Melanocyte of skin (primary cell): ENCODE results near the gene ENSG00000236543.

DNA sequence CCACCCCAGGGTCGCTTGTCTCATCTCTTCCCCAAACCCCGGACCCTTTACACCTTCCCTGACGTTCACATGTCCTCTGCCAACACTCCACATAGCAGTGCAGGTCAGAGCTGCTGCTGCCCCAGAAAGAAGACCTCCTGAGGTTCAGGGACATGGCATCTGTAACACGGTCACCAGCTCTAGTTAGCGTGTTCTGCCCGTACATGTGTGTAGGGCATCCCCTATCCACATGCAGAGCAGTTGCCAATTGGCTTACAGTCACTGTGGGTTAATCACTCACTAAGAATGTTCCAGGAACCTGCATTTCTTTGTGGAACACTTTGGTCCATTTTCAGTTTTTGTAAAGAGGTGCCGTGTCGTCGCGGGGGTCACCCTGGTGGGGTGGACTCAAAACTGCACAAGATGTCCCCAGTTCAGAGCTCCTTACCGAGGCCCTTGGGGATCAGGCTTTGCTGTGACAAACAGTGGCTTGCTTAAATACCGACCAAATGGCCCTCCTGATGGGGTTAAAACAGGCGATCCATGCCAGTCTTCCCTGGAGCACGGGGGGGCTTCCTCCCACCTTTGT is 9.1 kb downstream of the PIERCE1 start:
- CAGE, long polyA plus RNA, 2 experiments, result no peak in any of the 2 experiments

GRCh38 chr9:135613710-135614434 is at the start of gene ENSG00000236543:
ENSG00000236543 (plus strand) TSS chr9:135614183.
- CAGE, long polyA plus RNA, 2 experiments, result no peak in any of the 2 experiments

DNA sequence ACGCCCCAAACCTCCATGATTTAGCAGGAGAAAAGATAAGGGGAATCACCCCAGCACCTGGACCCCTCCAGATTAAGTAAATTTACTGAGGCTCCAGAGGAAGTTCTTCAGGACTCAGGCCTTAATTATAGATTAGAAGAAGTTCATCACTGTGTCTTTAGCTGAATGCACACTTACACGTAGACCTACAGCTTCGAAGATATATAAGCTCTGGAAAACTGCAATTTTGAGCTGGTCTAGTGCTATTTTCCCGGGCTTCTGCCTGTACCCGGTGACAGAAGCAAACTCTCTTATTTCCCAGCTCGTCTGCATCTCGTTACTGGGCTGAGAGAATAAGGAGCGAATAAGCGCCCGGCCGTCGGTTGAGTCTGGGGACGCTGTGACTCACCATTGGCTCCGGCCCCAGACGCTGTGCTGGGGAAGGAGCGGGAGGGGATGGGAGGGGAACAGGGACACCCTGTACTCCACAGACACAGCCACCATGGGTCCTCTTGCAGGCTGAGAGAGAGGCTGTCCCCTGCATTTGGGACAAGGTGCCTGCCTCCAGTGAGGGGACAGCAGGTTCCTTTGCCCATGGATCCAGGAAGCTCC is 470 bp upstream of the LCN9 start:
- CAGE, long polyA plus RNA, 2 experiments, result no peak in any of the 2 experiments

DNA sequence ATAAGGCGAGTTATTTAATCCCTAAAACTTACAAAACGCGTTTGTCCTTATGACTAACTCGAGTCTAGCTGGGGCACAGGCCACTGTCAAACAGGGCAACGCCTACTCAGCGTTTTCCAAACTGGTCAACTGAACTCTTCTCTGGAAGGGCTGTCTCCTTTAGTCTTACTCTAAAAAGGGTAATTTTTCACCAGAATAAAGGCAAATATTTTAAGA is 1.4 kb downstream of the CAMSAP1 start:
- CAGE, long polyA plus RNA, 2 experiments, result no peak in any of the 2 experiments

DNA sequence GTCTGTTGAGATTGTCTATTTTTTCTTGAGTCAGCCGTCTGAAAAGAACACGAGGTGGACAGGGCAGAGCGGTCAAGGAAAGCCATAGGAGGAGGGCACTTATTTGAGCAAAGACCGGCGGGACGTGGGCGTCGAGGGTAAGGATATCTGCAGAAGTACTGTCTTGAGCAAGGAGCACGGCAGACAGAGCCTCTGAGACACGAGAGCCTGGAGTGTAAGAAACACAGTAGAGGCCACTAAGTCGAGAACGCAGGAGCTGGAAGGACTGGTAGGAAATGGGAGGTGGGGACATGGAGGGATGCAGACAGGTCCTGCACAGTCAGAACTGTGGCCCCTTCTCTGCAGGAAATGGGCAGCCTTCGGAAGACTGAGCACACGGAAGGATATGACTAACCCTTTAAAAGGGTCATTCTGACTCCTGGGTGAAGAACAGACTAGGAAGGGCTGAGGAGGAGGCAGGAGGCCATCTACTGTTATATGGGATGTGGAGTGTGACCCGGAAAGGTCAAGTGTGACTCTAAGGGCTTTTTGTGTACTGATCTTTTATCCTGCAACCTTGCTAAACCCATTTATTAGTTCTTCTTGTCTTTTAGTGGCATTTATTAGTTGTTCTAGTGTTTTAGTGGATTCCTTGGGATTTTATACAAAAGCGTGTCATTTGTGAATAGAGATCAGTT is 1.4 kb upstream of the CAMSAP1 start:
- CAGE, long polyA plus RNA, 2 experiments, result no peak in any of the 2 experiments

GRCh38 chr9:135939416-135940139 is 21.6 kb downstream of the UBAC1 start:
- CAGE, long polyA plus RNA, 2 experiments, result no peak in any of the 2 experiments

DNA sequence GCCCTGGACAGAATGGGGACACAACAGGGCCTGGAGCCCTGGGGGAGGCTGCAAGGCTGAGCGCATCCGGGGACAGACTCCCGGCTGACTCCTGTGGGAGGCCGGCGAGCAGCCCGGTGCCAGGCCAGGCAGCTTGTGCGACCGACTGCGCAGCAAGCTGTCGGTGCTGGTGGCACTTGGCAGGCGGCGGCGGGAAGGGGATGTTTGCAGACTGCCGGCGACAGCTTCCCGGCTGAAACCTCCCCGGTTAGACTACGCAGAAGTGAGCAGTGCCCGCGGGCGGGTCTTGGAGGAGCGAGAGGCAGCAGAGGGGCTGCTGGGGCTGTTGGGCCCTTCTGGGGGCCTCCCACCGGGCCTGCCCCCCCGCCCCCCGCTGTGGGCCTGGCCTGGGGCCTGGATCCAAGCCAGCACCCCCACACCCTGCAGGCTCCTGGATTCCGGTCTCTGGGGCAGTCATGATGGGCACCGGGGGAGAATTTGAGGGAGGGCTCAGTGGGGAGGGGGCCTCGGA is 28.8 kb upstream of the UBAC1 start:
- CAGE, long polyA plus RNA, 2 experiments, result no peak in any of the 2 experiments

DNA sequence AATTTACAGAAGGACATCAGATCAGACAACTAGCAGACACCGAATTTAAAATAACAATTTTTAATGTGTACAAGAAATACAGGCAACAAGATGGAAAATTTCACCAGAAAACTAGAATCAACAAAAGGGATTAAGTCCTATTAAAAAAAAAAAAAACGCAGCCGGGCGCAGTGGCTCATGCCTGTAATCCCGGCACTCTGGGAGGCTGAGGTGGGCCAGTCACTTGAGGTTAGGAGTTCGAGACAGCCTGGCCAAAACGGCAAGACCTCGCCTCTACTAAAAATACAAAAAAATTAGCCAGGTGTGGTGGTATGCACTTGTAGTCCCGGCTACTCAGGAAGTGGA is 64.3 kb upstream of the UBAC1 start:
- CAGE, long polyA plus RNA, 2 experiments, result no peak in any of the 2 experiments

GRCh38 chr9:136085603-136086218 is 9.4 kb downstream of the NACC2 start:
- CAGE, long polyA plus RNA, 2 experiments, result no peak in any of the 2 experiments

GRCh38 chr9:136088872-136089204 is 6.3 kb downstream of the NACC2 start:
- CAGE, long polyA plus RNA, 2 experiments, result no peak in any of the 2 experiments

DNA sequence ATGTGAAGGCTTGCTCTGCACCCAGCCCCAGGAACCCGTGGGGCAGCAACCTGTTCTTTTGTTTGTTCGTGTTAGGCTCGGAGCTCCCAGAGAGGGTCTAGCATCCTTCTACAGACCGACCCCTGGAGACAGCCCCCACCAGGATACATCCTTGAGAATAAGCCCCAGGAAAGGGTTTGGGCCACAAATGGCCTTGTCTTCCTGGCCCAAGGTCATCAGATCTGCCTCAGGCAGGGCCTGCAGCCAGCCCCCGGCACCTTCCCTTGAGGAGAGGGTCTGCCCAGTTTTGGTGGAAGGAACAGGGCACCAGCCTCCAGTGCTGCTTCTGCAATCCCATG is 11.5 kb upstream of the NACC2 start:
- CAGE, long polyA plus RNA, 2 experiments, result no peak in any of the 2 experiments

DNA sequence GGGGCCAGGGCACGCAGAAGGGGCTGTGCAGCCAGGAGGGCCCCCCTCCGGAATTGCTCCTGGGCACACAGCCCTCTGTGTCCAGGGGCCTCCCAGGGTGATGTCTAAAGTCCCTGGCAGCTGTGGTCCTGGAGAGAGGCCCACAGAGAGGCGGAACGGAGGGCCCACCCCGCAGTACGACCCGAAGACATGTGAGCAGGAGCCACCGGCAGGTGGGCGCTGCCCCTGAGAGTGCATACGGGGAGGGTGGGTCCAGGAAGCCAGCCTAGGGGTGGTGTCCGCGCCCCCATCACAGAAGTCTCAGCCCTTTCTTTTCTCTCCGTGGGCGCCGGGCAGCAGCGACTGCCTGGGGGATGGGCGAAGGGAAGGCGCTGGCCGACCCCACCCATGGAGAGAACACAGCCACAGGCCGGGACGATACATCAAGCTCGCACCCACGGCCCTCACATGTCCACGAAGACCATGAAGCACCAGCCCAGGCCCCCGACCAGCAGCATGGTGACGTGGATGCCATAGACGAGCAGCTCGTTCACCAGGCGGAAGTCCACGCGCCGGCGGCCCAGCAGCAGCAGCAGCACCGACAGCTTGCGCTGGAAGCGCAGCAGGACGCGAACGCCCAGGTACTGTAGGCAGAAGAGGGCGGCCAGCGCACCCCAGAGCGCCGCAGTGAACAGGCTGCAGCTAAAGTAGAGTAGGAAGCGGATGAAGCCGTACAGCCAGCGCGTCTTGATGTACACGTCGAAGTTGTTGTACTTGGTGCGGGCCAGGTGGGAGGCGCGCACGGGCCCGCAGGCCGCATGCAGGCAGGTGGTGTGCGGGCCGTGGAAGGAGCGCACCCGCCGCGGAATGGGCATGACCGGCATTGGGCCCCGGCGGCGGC is 2.4 kb downstream of the TMEM250 start:
- CAGE, long polyA plus RNA, 2 experiments, result no peak in any of the 2 experiments

DNA sequence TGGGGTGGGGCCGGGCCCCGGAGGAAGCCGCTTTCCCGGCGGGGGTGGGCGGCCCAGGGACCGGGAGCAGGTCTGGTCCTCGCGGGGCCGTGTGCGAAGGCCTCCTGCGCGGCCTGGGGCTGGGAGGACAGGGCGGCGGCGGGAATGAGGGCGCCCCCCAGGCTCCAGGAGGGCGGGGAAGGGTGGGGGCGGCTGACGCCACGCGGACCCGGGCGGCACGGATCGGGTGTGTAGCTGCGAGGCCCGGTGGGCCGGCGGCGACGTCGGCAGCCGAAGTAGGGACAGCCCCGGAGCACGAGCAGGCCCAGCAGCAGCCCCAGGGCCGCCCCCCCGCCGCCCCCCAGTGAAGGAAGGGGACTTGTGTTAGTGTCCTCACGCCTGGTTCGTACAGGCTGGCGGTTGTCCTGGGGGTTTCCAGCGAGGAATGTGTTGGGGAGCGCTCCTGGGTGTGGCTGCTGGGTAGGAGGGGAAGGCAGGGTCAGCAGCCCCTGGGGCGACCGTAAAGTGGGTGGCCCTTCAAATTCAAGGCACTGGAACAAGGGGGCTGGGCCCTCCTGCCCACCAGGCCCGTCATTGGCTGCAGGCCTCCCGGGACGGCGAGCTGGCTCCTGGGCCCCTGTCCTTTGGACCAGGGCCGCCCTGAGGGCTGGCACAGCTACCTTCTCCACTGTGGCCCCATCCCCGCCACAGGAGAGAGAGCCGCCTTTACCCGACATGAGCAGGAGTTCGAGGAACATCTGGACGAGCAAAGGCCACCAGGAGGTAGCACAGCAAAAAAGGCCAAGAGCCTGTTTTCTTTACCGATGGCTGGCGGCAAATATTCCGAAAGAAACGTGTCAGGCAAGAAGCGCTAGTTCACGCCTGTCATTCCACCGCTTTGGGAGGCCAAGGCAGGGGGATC is 705 bp upstream of the TMEM250 start:
- CAGE, long polyA plus RNA, 2 experiments, result no peak in any of the 2 experiments

GRCh38 chr9:136132741-136133729 is 14.4 kb upstream of the TMEM250 start:
- CAGE, long polyA plus RNA, 2 experiments, result no peak in any of the 2 experiments

DNA sequence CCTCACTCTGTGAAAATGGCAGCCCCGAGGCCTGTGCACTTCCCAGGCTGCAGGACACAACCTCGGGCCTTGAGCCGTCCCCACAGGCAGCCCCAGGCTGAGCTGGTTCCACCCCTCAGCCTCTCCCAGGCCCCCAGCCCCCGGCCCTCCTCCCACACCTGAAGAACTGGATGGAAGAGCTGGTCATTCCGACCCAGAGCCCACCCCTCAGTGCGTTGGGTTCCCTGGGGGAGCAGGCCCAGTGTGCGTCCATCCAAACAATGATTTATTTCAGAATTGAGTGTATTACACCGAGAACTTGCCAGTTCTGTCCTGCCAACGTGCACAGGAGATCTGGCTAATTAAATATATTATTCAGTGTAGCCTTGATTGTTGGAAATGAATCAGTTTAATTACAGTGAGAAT is 30.5 kb upstream of the TMEM250 start:
- CAGE, long polyA plus RNA, 2 experiments, result no peak in any of the 2 experiments

DNA sequence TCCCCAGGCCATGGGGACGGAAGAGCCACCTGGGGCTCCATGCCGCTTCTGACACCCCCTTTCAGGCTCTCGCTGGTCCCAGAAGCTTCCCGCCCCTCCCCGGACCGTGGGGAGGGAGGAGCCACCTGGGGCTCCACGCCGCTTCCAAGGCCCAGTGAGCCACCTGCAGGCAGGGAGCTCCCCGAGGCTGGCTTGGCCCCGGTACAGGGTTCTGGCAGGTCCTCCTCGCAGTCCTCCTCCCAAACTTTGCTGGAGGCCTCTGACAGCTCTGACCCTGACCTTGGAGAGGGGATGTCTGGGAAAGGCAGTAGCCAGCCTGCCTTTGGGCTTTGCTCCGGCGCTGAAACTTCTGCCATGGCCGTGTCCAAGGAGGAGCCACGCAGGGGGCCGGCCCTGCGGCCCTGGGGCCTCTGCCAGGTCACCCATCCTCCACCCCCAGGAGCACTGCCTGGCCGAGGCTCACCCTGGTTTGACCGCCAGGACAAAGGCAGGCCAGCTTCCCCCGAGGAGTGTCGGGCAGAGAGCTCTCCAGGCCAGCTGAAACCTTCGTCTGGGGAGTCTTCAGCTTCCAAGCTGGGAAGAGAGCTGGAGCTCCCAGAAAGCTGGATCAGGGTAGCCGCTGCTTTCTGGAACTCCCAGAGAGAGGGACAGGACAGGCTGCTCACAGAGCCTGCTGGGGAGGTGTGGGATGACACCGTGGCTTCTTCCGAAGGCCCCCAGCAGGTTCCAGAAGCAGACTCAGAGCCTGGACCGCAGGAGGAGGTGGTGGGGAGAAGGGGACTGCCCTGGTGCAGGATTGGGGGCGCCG is 8.9 kb upstream of the QSOX2 start:
- CAGE, long polyA plus RNA, 2 experiments, result no peak in any of the 2 experiments

DNA sequence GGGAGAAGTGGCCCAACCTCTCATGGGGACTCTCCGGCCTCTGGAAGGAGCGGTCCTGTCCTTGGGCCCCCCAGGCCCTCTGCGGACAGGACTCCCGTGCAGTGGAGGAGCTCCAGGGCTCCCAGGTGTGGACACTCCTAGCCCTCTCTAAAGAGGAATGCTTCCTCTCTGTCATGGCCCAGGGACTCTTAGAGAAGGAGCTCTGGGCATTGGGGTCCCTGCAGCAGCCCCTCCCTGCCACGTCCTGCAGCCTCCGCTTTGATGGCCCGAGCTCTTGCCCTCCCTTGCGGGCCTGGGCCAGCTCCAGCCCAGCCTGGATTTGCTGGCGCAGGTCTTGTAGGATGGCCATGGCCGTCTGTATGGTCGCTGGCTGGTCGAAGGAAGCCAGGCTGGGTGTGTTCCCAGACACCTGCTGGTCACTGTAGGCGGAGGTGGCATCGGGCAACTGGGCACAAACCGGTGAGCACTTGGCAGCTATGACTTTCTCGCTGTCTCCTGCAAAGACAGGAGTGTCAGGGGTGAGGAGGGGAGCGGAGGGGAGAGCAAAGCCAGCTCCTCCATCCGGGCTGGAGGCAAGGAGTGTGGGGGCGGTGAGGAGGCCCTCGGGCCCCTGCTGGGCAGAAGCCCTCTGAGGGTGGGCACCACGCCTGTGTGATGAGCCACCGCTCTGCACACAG is 12.6 kb downstream of the CCDC187 start:
- CAGE, long polyA plus RNA, 2 experiments, result no peak in any of the 2 experiments

DNA sequence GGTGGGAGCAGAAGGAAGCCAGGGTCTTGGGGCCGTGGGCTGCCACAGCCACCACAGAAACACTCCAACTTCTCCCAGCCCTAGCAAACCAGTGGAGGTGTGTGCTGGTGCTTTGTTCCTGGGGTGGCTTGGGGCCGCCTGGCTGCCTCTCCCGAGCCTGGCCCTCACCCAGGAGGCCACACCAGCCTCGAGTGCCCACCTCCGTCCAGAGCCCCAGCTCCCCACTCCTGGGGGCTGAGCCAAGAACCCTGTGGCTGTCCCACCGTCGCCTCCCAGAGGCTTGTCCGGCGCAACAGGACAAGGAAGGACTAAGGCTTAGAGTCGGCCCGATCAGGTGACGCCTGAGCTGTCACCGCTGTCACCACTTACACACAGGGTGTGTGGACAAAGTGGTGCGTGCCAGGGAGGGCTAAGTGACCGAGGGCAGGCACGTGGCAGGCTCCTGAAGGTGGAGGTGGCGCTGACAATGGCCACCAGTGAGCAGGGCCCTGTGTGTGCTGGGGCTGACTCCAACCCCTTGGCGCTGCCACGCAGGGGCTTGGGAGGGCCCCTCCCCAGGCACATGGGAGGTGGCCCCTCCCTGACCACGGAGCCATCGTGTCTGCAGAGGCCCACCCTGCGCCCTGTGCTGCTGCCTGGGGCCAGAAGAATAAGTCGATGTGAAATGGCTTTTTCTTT is 2.9 kb upstream of the GPSM1 start:
- CAGE, long polyA plus RNA, 2 experiments, result no peak in any of the 2 experiments

DNA sequence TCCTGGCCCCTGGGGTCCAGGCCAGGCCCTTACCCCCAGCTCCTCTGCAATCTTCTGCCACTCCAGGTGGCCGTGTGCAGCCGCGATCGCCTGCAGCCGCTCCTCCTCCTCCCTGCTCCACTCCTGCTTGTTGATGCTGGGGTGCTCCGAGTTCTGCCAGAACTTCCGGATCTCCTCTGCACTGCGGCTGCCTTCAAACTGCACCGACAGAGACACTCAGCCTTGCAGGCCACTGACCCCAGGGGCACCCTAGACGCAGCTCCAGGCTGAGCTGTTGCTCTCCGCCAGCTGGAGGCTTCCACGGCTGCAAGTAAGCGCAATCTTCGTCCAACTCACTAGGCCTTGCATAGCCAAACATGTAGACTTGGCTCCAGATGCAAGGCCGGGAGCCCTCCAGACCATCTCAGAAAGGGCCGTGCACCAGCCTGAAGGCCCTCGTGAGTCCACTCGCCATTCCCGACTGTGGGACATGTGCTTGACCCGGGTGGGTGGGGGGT is 8.0 kb downstream of the SNAPC4 start:
- CAGE, long polyA plus RNA, 2 experiments, result no peak in any of the 2 experiments

- CAGE, long polyA plus RNA, 2 experiments, result no peak in any of the 2 experiments
Observed at GRCh38 chr9:136437353-136438089, 2.1 kb downstream of the INPP5E start.